ENCODE results near the gene POLR2L.

- PRO-cap: bidirectional peak, plus-strand start at chr11:842869, minus-strand start at chr11:842529
Measured at GRCh38 chr11:842361-842623, at the start of gene POLR2L. Gene POLR2L (minus strand): TSS chr11:842529.

DNA sequence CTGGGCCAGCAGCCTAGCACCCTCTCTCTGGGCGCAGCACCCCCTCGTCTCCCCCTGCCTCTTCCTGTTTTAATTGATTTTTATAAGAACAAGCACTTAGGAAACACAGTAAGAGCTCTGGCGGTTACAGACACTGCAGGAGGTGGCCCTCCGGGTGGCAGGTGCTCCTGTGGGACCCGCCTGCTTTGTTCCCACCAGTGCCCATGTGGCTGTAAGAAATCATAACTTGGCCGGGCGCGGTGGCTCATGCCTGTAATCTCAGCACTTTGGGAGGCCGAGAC, 18.4 kb downstream of the TSPAN4 start:
- PRO-cap: no peak

DNA sequence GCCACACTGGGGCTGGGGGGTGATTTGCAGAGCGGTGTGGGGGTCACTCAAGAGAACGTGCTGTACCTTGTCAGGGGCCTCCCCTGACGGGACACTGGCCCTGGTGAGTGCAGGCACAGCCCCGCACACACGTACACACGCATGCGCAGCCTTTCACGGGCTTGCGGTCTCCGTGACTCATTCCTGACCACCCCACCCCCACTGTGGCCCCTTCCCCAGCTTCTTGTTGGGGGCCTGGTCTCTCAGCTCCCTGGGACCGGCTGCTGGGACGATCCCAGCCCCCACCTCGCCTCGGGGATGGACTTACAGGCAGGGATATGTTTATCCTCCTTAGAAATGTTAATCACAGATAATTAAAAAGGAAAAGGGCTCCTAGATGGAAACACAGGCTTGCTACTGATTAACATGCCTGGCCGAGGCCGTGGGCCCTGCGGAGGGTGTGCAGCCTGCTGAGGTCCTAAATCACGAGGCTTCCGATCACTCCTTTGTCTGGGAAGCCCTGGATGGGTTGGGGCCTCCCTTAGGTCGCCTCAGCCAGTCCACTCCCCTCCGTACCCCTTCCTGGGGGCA, 20.3 kb downstream of the TSPAN4 start:
- PRO-cap: no peak

DNA sequence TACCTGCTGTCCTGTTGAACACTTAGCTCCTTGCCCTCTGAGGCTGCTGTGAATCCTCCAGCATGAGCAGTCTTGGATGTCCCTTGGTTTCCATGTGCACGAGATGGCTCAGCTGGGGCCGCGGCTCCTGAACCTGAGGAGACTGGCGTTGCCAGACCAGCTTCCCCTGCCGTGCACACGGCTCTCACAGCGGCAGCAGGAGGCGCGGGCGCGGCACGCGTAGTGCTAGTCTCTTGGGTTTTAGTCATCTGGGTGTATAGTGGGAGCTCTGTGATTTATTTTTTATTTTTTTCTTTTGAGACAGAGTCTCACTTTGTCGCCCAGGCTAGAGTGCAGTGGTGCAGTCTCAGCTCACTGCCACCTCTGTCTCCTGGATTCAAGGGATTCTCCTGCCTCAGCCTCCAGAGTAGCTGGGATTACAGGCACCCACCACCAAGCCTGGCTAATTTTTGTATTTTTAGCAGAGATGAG, 54.7 kb downstream of the MUC6 start:
- PRO-cap: unidirectional peak, minus-strand start at position 126 of the sequence

- PRO-cap: no peak
Measured at GRCh38 chr11:1006422-1007187, 29.9 kb downstream of the MUC6 start.

DNA sequence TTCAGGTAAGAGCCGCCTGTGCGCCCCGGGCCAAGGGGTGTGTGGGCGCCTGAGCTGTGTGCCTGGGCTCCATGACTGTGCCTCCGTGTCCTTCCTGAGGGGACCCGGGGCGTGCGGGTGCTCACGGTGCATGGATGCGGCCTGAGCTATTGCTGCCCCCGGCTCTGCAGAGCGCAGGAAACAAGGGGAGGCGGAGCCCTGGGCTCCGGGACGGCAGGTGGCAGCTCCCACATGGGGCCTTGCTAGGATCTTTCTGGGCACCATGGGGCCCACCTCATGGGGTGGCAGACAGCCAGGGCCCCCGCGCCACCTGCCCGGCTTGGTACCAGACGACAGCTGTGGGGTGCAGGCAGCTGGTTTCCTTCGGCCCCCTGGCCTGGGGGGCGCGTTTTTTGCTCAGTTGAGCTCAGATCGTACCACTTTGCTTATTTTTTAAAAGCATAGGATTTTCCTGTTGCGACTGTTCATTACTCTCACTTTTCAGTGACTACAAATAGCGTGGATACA, 28.3 kb downstream of the MUC6 start:
- PRO-cap: no peak

DNA sequence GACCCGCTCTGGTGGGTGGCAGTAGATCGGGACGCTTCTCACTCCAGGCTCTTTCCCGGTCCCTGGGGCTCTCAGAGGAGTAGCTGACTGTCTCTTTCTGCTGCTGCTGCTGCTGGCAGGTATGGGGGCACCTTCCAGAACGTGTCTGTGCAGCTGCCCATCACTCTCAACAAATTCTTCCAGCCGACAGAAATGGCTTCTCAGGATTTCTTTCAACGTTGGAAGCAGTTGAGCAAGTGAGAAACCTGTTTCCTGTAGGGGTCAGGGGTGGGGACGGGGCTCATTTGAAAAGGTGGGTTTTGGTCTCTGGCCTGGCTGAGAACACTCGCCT, 27.6 kb downstream of the MUC6 start:
- PRO-cap: no peak

GRCh38 chr11:1010668-1011409, 25.7 kb downstream of the MUC6 start:
- PRO-cap: no peak

GRCh38 chr11:1017244-1018030, 19.1 kb downstream of the MUC6 start:
- PRO-cap: no peak

GRCh38 chr11:1103176-1103900, 54.4 kb upstream of the MUC5AC start:
- PRO-cap: no peak

DNA sequence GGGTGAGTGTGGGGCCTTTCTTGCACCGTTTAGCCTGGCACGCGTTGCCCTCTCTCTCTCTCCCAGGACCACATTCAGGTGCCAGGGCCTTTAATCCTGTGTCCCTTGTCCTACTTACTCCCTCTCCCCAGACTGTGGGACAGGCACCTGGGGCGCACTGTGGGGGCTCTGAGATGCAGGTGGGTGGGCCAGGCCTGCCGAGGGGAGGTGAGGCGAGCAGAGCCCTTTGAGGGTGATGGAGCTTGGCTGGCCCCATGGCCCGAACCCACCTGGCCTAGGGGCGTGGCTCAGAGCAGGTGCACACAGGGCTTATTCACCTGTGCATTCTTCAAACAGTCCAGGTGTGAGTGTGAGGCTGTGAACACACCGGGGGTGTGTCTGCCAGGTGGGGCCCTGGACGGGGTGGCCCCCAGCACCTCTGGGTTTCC, 9.1 kb upstream of the MUC5AC start:
- PRO-cap: no peak

DNA sequence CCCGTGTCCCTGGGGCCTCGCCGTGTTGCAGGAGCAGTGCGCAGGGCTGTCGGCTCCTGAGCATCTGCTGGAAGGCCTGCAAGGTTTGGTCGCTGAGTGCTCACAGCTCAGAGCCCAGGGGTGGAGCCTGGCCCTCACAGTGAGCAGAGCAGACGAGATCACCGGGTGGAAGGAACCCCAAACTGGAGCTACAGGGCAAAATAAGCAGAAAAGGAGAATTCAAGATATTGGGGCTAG, 17.1 kb upstream of the MUC5B start:
- PRO-cap: no peak

DNA sequence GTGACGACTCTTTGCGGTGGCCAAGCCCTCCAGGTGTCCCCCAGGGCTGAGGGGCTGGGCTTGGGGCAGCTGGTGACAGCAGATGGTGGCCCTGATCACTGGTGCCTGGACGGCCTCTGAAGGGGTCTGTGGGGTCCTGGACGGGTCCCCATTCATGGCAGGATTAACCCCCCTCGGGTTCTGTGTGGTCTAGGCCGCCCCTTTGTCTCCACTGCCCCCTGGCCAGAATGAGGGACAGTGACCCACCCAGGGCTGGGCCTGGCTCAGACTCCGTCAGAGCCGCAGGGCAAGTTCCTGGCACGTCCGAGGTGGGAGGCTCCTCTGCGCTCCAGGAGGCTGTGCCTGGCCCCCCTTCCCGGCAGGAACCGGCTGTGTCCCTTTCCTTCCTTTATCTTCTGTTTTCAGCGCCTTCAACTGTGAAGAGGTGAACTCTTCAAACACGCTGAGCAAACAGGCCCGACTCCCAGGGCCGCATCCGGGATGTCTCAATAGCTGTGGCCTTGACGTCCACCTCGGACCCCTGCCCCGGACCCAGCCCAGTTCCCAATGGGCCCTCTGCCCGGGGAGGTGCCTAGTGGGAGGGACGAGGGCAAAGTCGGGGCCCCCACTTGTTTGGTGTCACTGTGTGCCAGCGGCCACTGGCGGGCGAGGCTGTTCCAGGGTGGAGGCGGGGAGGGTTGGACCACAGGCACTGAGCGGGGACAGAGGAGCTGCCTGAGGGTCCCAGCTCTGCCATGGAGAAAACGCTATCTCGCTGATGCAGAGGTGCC, 3.1 kb upstream of the MUC5B start:
- PRO-cap: no peak

GRCh38 chr11:1224596-1225659, 2.1 kb downstream of the MUC5B start:
- PRO-cap: no peak

- PRO-cap: no peak
Measured at GRCh38 chr11:1241355-1242666, 18.9 kb downstream of the MUC5B start.

GRCh38 chr11:1297422-1298663, 11.6 kb downstream of the TOLLIP start:
- PRO-cap: no peak

- PRO-cap: no peak
Measured at GRCh38 chr11:1307894-1308511, 1.4 kb downstream of the TOLLIP start.

- PRO-cap: unidirectional peak, plus-strand start at chr11:1336026; unidirectional peak, minus-strand start at chr11:1336660
Measured at GRCh38 chr11:1335747-1336731, 26.6 kb upstream of the TOLLIP start.

GRCh38 chr11:1460301-1461289, 26.0 kb downstream of the MOB2 start:
- PRO-cap: bidirectional peak, plus-strand start at chr11:1460648, minus-strand start at chr11:1460356; bidirectional peak, plus-strand start at chr11:1460785, minus-strand start at chr11:1460797; unidirectional peak, minus-strand start at chr11:1461143

- PRO-cap: no peak
Measured at GRCh38 chr11:1472742-1473131, 13.8 kb downstream of the MOB2 start.

Measured in penis (tissue), 1 donor.